Right lobe of liver (tissue), 4 donors: ENCODE data around the genes H1-2, HFE and H4C3.

DNA sequence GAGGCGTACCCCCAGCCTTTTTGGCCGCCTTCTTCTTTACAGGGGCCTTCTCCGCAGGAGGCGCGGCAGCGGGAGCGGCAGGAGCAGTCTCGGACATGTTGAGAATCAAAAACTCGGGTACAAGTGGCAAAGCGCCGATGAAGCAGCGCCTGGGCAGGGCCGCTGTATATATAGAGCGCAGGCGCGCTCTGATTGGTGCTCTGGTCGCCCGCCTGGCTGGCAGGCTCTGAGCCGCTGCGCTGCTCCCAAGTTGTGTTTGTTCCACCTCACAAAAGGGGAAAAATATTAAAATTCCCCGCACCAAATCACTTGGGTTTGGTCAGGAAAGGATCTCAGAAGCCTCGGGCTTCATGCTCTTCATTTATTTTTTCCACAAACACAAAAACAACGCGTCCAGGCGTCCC, at the start of gene H1-2:
TSS of gene H1-2 (minus strand) at position 139 of the 404 bp plus-strand sequence.
- PRO-cap, 4 experiments = peak in 4 of 4 experiments; most common plus-strand start position 191 of the sequence (in 2); most common minus-strand start position 139 of the sequence (in 4)
- RAMPAGE, long total RNA, 2 experiments = start-site peak on the minus strand in 2 of 2 experiments, centred at positions 117 to 120 of the sequence, 2,973 to 3,687 reads per replicate

DNA sequence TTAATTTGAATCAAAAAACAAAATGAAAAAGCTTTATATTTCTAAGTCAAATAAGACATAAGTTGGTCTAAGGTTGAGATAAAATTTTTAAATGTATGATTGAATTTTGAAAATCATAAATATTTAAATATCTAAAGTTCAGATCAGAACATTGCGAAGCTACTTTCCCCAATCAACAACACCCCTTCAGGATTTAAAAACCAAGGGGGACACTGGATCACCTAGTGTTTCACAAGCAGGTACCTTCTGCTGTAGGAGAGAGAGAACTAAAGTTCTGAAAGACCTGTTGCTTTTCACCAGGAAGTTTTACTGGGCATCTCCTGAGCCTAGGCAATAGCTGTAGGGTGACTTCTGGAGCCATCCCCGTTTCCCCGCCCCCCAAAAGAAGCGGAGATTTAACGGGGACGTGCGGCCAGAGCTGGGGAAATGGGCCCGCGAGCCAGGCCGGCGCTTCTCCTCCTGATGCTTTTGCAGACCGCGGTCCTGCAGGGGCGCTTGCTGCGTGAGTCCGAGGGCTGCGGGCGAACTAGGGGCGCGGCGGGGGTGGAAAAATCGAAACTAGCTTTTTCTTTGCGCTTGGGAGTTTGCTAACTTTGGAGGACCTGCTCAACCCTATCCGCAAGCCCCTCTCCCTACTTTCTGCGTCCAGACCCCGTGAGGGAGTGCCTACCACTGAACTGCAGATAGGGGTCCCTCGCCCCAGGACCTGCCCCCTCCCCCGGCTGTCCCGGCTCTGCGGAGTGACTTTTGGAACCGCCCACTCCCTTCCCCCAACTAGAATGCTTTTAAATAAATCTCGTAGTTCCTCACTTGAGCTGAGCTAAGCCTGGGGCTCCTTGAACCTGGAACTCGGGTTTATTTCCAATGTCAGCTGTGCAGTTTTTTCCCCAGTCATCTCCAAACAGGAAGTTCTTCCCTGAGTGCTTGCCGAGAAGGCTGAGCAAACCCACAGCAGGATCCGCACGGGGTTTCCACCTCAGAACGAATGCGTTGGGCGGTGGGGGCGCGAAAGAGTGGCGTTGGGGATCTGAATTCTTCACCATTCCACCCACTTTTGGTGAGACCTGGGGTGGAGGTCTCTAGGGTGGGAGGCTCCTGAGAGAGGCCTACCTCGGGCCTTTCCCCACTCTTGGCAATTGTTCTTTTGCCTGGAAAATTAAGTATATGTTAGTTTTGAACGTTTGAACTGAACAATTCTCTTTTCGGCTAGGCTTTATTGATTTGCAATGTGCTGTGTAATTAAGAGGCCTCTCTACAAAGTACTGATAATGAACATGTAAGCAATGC, at the start of gene HFE:
TSS of gene HFE (plus strand) at position 415 of the 1,287 bp plus-strand sequence.
- PRO-cap, 4 experiments = peak in 4 of 4 experiments; most common plus-strand start position 415 of the sequence (in 2); most common minus-strand start position 470 of the sequence (in 4)
- RAMPAGE, long total RNA, 2 experiments = start-site peak on the plus strand in 2 of 2 experiments, centred at positions 367 to 395 of the sequence, 101 to 296 reads per replicate

GRCh38 chr6:26089303-26089580, 2.0 kb downstream of the HFE start:
- PRO-cap, 4 experiments = no peak in any of the 4 experiments
- RAMPAGE, long total RNA, 2 experiments = no peak in any of the 2 experiments

- PRO-cap, 4 experiments = no peak in any of the 4 experiments
- RAMPAGE, long total RNA, 2 experiments = no peak in any of the 2 experiments
These were observed 5.3 kb downstream of the HFE start for GRCh38 chr6:26092376-26093019.

DNA sequence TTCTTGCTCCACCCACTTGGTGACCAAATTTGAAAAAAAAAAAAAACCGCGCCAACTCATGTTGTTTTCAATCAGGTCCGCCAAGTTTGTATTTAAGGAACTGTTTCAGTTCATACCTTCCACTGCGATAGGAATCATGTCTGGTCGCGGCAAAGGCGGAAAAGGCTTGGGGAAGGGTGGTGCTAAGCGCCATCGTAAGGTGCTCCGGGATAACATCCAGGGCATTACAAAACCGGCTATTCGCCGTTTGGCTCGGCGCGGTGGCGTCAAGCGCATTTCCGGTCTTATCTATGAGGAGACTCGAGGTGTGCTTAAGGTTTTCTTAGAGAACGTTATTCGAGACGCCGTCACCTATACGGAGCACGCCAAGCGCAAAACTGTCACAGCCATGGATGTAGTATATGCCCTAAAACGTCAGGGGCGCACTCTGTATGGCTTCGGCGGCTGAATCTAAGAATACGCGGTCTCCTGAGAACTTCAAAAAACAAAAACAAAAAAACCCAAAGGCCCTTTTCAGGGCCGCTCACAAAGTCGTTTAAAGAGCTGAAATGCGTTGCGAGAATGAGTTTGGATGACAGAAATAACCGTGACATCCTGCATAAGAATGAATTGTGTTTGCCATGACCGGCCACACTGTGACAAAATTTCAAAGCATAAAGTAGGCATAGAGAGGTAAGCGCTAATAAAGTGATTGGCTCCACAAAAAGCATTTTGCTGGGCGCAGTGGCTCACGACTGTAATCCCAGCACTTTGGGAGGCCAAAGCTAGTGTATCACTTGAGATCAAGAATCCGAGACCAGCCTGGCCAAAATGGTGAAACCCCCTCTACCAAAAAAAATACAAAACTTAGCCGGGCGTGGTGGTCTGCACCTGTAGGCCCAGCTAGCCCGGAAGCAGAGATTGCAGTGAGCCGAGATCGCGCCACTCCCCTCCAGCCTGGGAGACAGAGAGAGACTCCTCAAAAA, at the start of gene H4C3:
TSS of gene H4C3 (plus strand) at position 122 of the 965 bp plus-strand sequence.
- PRO-cap, 4 experiments = peak in 4 of 4 experiments; most common plus-strand start position 122 of the sequence (in 4); most common minus-strand start position 292 of the sequence (in 1)
- RAMPAGE, long total RNA, 2 experiments = start-site peak on the plus strand in 2 of 2 experiments, centred at positions 121 to 122 of the sequence, 2,103 to 3,041 reads per replicate

- PRO-cap, 4 experiments = no peak in any of the 4 experiments
- RAMPAGE, long total RNA, 2 experiments = no peak in any of the 2 experiments
These were observed 5.0 kb downstream of the H2AC6 start for GRCh38 chr6:26128999-26129296.

DNA sequence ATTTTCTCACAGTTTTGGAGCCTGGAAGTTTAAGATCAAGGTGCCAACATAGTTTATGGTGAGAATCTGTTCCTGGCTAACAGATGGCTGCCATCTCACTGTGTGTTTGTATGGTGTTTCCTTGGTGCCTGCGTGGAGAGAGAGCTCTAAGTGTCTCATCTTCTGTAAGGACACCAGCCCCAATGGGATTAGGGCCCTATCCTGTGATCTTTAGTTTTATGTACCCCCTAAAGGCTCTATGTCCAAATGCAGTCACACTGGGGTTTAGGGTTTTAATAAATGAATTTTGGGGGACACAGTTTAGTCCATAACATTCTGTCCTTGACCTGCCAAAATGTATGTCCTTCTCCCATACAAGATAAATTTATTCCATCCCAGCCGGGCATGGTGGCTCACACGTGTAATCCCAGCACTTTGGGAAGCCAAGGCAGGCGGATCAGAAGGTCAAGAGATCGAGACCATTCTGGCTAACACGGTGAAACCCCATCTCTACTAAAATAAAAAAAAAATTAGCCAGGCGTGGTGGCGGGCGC, 6.1 kb downstream of the H2AC6 start:
- PRO-cap, 4 experiments = no peak in any of the 4 experiments
- RAMPAGE, long total RNA, 2 experiments = no peak in any of the 2 experiments

DNA sequence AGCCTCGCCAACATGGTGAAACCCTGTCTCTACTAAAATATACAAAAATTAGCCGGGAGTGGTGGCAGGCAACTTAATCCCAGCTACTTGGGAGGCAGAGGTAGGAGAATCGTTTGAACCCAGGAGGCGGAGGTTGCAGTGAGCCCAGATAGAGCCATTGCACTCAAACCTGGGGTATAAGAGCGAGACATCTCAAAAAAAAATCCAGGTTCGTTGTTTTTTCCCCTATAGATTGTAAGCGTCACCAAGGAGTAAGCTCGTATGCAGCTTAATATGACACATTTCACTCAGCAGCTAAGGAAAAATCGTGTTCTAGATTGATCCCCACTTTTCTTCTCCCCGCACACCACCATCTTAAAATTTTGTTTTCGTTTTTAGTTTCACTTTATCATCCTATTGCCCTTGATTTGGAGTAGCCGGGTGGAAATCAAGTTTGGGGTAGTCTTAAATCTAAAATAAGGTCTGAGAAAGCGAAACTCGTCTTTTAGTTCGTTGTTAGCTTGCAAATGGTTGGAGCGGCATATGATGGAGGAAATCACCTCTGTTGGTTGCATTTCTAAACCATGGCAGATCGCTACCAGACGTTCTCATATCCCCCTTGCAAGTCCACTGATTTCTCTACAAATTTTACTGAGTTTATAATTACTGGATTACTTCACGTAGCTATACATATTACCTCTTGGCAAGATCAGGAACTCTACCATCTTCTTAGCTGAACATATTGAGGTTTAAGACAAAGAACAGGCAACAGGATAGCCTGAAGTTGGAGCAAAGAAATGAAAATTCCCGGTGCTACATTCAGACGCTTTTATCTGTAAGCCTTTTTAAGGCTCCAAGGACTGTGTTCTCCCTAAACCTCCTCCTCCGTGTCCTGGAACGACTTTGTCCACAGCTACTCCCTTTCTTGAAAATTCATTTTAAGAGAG, 1.1 kb downstream of the H2BC10 start:
- PRO-cap, 4 experiments = peak in 3 of 4 experiments; most common plus-strand start position 555 of the sequence (in 2)
- RAMPAGE, long total RNA, 2 experiments = no peak in any of the 2 experiments

DNA sequence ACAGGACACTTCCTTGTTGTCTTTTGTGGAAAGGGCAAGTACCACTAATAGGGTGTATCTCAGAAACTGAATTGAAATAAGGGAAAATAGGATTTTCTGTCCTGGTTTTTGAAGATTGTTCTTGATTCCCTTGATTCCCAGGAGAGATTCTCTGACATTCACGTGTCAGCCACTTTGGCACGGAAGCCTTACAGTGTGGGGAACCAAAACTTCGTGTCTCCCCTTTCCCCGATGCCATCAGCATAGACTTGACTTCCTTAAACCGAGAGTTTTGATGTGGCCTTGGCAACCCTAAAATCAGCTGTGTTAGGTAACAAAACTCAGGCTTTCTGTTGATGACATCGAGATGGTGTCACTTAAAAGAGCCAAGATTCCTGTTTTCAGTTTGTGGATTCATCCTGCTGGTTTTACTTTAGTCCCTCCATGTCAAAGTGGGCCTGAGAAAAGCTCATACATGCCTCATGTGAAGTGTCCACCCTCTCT, 7.5 kb downstream of the HMGN4 start:
- PRO-cap, 4 experiments = no peak in any of the 4 experiments
- RAMPAGE, long total RNA, 2 experiments = no peak in any of the 2 experiments

GRCh38 chr6:26594340-26594675, 2.4 kb upstream of the ABT1 start:
- PRO-cap, 4 experiments = no peak in any of the 4 experiments
- RAMPAGE, long total RNA, 2 experiments = no peak in any of the 2 experiments

DNA sequence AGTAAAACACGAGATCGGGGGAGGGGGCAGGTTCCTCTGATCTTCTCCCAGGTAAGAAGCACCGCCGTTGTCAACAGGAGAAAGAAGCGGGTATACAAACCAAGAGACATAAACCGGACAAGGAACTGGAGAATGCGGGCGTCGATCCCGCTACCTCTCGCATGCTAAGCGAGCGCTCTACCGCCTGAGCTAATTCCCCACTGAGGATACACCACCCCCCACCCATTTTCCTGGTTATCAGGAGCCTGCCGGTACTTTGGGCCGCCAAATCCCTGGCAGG, 111.3 kb upstream of the ZNF322 start:
- PRO-cap, 4 experiments = no peak in any of the 4 experiments
- RAMPAGE, long total RNA, 2 experiments = no peak in any of the 2 experiments

DNA sequence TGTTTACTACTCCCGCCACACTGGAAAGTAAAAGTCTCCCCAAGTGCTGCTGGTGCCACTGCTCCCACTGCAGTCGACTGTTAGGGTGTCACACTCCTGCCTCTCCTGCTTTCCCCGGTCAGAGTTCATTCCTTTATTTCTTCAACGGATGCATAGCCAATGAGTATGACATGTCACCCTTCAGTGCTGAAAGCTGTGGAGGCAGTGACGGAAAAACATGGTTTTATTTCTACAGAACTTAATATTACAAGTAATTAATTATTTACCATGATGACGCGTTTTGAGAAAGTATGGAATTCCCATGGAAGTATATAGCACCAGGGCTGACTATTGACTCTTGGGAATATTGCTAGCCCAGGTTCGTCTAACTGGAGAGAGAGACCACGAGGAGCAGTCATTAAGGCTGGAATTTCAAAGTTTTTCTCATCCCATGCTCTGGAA, 40.4 kb downstream of the H2BC11 start:
- PRO-cap, 4 experiments = no peak in any of the 4 experiments
- RAMPAGE, long total RNA, 2 experiments = no peak in any of the 2 experiments

DNA sequence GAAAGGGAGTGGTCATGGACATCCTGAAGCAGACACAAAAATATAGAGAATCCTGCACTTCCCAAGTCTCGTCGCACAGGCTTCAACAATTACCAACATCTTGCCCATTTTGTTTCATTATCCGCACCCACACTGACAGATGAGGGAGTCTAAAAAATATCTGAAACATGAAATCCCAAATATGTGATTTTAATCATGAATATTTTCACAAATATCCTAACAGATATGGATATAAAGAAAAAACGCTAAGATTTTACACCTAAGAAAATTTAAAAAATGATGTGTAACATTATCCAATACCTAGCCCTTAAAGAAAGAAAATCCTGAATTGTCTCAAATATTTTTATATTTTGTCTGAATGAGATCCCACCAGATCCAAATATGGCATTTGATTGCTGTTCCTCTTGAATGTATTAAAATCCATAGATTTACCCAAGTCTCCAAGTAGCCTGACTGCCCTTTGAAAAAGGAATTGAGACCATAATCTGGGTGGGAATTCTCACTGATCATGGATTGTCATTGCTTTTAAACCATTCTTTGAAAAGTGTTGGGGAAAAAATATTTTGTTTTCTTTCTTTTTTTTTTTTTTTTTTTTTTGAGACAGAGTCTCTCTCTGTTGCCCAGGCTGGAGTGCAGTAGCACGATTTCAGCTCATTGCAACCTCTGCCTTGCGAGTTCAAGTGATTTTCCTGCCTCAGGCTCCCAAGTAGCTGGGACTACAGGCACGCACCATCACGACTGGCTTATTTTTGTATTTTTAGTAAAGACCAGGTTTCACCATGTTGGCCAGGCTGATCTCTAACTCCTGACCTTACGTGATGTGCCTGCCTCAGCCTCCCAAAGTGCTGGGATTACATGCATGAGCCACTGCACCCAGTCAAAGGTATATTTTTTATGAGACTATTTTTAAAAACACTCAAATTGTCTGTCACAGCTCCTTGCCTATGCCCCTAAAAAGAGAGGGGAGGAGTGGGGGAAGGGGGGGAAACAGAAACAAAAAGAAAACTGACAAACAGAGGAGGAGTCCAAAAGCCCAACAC, 4.8 kb downstream of the H2BC11 start:
- PRO-cap, 4 experiments = no peak in any of the 4 experiments
- RAMPAGE, long total RNA, 2 experiments = no peak in any of the 2 experiments

DNA sequence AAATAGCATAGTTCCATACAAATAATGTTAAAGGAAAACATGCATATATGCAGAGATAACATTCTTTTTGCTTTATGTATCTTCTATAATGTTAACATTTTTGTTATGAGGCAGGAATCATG, 262 bp upstream of the H4C9 start:
- PRO-cap, 4 experiments = no peak in any of the 4 experiments
- RAMPAGE, long total RNA, 2 experiments = no peak in any of the 2 experiments

- PRO-cap, 4 experiments = peak in 4 of 4 experiments; most common plus-strand start chr6:27145612 (in 1); most common minus-strand start chr6:27145978 (in 4)
- RAMPAGE, long total RNA, 2 experiments = start-site peak on the minus strand in 1 of 2 experiments, at chr6:27146036-27146088 at its widest, 8 reads per replicate
These were observed 837 bp downstream of the H2BC12 start for GRCh38 chr6:27145519-27146516.

- PRO-cap, 4 experiments = peak in 1 of 4 experiments; most common minus-strand start chr6:27213921 (in 1)
- RAMPAGE, long total RNA, 2 experiments = no peak in any of the 2 experiments
These were observed 33.7 kb upstream of the PRSS16 start for GRCh38 chr6:27213754-27214185.

- PRO-cap, 4 experiments = peak in 1 of 4 experiments; most common plus-strand start chr6:27268106 (in 1)
- RAMPAGE, long total RNA, 2 experiments = no peak in any of the 2 experiments
These were observed 20.4 kb downstream of the PRSS16 start for GRCh38 chr6:27267865-27268305.

GRCh38 chr6:27287948-27288898, 23.9 kb downstream of the POM121L2 start:
- PRO-cap, 4 experiments = no peak in any of the 4 experiments
- RAMPAGE, long total RNA, 2 experiments = no peak in any of the 2 experiments

DNA sequence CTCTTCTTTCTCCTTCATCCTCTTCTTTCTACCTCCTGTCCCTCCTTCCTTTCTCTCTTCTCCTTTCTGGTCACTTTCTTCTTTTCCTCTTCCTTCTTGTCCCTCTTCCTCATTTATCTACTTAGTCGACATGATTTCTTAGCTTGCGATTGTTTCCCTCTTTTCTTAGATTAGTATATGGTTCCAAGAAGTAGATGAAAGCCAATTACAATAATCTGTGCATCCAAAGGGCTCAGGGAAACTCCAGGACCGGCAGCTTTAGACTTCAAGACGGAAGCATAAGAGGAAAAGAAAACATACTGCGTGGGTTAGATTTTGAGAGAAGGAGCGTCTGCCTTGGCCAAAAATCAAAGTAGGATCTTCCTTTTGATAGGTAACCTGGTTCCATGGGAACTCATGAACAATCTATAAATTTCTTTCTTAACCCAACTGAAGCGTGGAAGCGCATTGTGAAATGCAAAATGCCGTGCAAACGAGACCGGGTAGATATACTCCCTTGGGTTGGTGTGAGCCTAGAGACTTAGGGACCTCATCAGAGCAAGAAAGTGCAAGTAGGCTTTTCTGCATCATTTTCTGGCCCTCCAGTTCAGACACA, 5.0 kb upstream of the ZNF184 start:
- PRO-cap, 4 experiments = no peak in any of the 4 experiments
- RAMPAGE, long total RNA, 2 experiments = no peak in any of the 2 experiments

GRCh38 chr6:27479744-27479850, 6.7 kb upstream of the ZNF184 start:
- PRO-cap, 4 experiments = peak in 2 of 4 experiments; most common plus-strand start chr6:27479784 (in 1)
- RAMPAGE, long total RNA, 2 experiments = no peak in any of the 2 experiments